Kidney epithelial cell (primary cell): ENCODE measurements around a stretch of chr20.

GRCh38 chr20:13661186-13661624, 22.5 kb upstream of the TASP1 start:
- RAMPAGE, long total RNA = no peak
- RRBS = no CpG with 5 or more reads among the region's 9 CpGs

- RAMPAGE, long total RNA = no peak
- RRBS = no CpG with 5 or more reads among the region's 4 CpGs
Observed at GRCh38 chr20:14985974-14986675, 648.7 kb upstream of the FLRT3 start.

DNA sequence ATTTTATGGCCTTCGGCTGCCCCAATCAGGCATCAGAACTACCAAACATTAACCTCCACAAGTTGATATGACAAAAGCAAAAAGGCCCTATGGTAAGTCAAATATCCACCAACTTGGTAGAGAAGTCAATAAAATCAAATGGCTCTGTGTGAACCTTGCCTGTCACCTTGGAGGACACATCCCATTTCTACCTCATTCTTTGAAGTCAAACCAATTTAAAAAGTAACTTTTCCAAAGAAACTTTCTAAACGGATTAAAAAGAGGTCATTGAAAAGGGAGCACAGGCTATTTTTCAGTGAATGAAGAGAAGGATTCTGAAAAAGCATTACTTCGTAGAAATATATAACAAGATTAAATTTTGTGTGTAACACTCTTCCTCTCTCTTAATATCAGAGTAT, 983 bp downstream of the KIF16B start:
- RAMPAGE, long total RNA = no peak
- RRBS = no CpG with 5 or more reads among the region's 3 CpGs

- RAMPAGE, long total RNA = no peak
- RRBS = no CpG with 5 or more reads among the region's 15 CpGs
Observed at GRCh38 chr20:17611392-17611912, 41.6 kb downstream of the DSTN start.

GRCh38 chr20:17615781-17616369, 46.0 kb downstream of the DSTN start:
- RAMPAGE, long total RNA = no peak
- RRBS = no CpG with 5 or more reads among the region's 17 CpGs

DNA sequence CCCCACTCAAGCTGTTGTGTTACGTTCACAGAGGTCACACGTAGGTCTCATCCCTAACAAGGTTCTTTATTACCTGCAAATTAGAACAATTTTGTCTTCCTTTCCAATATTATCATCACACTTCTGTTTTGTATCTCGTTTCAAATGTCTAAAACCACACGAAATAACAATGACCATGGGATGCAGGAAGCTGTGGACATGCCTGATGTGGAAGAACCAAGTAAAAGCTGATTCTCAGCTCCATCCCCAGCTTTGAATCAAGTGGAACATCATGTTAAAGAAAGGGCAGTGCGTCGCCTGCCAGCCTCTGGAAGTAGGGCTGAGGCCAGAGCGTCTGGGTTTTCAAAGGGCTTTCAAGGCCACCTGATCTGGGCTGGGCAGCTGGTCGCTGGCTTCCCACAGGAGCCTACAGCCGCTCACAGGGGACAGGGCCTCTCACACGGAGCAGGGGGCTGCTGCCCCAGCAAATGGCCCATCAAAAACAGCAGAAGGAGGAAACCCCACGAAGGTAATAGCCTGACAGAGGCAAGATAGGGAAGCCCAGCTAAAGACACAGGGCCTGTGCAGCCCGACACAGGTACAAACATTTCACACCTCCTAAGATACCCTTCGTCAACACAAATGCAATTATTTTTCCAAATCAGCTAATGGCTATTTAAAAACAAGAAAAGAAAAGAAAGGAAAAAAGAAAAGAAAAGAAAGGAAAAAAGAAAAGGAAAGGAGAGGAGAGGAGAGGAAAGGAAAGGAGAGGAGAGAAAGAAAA, 25.0 kb downstream of the RRBP1 start:
- RAMPAGE, long total RNA = no peak
- RRBS = no CpG with 5 or more reads among the region's 13 CpGs

DNA sequence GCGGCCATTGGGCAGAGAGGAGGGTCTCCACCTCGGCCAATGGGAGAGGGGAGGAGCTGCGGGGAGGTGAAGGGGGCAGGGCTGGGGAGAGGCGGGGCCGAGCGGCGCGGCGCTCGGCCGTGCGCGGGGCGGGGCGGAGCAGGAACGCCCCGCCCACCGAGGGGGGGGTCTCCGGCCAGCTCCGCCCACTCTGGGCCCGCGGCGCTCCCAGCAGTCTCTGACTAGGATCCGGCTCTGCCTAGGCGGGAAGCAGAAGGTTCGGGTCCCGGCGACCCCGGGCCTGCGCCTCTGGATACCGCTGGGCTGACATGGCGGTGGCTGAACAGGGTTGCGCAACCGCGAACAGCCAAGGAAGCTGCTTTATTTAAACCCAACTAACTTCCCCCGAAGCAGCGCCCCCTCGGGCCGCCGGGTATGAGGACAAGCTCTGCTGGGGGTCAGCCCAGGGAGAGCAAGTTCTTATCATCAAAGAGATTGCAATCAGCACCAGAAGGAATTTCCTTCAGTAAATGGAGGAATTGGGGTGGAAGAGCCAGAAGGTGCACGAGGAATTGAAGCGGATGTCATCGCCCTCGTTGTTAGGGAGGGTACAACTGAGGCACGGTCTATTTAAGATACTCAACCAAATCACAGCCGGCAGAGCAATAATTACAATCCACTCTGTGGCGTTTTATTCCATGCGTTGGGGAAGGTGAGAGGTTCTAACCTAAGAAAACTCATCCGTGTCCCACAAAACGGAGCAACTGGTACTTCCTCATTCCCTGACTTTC, 544 bp upstream of the RRBP1 start:
- RAMPAGE, long total RNA = no peak
- RRBS = 1% methylated on average over 8 of the region's 50 CpGs

GRCh38 chr20:18252536-18253689, 35.4 kb upstream of the ZNF133 start:
- RAMPAGE, long total RNA = no peak
- RRBS = 69% methylated on average over 2 of the region's 21 CpGs

DNA sequence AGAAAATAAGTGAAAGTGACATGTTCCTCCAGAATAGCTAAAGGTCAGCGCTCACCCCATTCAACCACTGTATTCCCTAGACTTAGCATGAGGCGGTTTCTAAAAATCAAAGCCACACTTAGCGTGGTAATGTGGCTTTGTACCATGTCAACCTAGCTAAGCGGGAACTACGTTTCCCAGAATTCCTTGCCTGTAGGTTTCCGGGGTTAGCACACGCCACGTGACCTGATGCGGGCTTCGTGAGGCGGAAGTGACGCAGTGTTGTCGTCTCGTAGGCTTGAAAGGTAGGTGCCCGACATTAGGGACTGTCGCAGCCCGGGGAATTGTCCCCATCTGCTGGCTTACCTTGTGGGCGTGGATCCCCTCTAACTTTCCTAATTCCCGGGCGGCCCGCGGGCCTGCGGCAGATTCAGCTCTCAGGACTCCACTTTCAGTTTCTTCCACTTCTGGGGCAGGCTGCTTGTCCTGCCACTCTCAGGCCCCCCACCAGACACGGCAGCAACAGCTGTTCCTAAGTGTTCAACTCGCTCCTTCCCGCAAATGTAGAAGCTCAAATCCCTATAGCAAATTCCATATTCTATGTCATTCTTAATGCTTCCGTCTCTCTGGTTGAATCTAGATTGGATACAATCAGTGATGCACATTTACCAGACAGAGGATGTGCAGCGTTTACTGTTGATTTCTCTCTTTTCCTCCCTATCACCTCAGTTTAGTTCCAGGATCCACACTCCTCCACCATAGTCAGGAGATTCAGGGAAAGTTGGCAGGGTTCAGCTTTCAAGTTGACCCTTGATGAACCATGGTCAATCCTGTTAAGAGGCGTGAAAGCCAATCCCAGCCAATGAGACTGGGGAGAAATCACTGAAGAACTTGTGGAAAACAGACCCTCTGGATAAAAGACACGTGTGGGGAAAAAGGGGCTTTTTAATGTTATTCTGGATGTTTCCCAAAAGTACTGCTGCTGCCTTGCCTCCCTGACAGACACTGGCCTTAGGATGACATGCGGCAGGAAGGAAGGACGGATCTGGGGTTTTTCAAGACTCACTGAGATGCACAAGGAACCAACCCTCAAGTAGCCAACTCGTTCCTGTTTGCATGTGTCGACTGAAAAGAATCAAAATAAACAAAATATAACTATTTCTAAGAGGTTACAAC, 19.4 kb upstream of the SCP2D1 start:
- RAMPAGE, long total RNA = no peak
- RRBS = 4% methylated on average over 3 of the region's 34 CpGs

GRCh38 chr20:19213185-19213526, 714 bp downstream of the SLC24A3 start:
- RAMPAGE, long total RNA = no peak
- RRBS = no CpG with 5 or more reads among the region's 12 CpGs

DNA sequence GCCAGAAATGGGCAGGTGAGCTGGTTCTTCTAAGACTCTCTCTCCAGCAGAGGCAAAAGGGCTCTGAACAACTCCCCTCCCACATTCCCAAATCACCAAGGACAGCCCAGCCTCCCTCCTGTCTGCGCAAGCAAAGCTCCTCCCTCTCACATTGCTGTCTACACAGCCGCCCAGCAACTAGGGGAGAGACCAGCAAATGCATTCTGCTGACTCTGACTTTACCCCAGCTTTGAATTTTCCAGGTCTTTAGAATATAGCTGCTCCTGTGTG, 205.9 kb upstream of the RIN2 start:
- RAMPAGE, long total RNA = no peak
- RRBS = no CpG with 5 or more reads among the region's 2 CpGs

- RAMPAGE, long total RNA = no peak
- RRBS = 3% methylated on average over 12 of the region's 35 CpGs
Observed at GRCh38 chr20:19758807-19759421, 856 bp downstream of the RIN2 start.

DNA sequence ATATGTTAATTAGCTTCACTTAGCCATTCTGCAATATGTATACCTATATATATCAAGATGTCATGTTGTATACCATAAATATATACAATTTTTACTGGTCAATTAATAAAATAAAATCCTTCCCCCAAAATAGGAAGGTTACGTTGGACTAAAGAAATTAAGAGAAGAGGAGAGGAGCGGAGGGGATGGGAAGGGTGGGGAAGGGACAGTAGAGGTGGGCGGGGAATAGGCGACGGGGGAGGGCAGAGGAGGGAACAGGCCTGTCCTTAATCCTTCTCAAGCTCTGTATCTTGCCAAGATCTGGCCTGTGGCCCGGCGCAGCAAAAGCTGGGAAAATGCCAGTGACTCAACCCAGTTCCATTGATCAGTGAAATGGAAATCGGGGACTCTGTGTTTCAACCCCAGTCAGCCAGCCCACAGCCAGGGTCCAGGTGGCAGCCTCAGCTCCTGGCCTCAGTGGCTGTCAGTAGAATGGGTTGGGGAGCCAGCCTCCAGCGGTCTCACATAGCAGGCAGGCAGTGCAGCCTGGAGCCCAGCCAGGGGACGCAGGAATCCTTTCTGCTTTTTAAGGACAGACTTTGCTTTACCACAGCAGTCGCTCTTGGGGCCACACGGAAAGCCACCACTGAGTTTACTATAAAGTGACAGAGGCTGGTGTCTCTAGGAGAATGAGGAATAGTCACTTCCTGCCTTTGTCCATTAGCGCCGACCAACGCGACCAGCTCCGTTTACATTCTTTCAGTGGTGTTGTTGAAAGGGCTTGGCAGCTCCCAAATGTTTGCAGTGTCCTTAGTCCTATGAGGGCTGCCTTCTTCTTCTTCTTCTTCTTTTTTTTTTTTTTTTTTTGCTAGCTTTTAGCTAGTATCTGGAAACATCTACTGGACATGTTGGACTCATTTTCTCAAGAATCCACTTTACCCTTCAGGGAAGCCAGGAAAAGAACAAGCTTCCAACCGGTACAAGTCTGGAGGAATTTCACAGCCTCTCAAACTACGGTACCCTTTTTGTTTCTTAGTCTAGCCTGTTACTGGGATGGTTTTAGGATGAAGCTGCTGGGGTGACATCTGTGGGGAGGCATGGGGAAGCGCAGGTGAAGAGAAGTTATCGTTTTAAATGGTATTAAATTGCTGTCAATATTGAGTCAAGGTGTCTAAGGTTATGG, 128.1 kb downstream of the RIN2 start:
- RAMPAGE, long total RNA = no peak
- RRBS = no CpG with 5 or more reads among the region's 21 CpGs

- RAMPAGE, long total RNA = no peak
- RRBS = no CpG with 5 or more reads among the region's 17 CpGs
Observed at GRCh38 chr20:19934699-19935629, 82.2 kb upstream of the NAA20 start.

- RAMPAGE, long total RNA = no peak
- RRBS = no CpG with 5 or more reads among the region's 7 CpGs
Observed at GRCh38 chr20:20021003-20021364, 3.8 kb downstream of the NAA20 start.

GRCh38 chr20:20363764-20364779, 3.8 kb upstream of the INSM1 start:
- RAMPAGE, long total RNA = no peak
- RRBS = 2% methylated on average over 8 of the region's 89 CpGs

- RAMPAGE, long total RNA = no peak
- RRBS = no CpG with 5 or more reads among the region's 9 CpGs
Observed at GRCh38 chr20:20410503-20411170, 42.7 kb downstream of the INSM1 start.

- RAMPAGE, long total RNA = no peak
- RRBS = no CpG with 5 or more reads among the region's 14 CpGs
Observed at GRCh38 chr20:20468038-20469320, 100.6 kb downstream of the INSM1 start.

DNA sequence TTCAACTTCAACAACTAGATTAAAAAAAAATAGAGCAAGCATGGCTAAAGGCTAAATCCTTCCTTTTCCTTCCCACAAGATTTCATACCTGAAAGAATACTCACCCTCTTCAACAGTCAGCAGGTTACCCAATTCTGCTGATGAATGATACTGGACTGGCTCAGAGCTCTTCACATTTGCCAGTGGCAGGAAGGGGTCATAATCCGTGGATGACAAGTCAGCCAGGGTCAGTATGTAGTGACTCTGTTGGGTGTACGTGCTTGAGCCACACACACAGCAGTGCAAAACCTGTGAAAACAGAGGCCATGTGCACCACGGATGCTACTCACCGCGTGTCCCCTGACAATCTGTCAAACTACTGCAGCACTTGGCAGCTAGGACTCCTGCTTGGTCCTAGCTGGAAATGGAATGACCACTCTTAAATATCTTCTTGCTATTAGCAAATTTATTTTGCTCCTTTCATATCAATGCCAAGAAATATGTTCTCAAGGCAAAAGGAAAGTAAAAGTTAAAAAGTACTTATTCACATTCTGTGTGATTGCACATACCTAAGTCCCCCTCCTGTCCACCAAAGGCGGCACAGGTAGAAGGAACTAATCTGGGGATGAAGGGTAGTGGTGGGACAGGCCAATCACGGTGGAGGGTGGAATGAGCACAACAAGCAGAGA, 153.0 kb downstream of the INSM1 start:
- RAMPAGE, long total RNA = no peak
- RRBS = no CpG with 5 or more reads among the region's 7 CpGs

GRCh38 chr20:20589118-20589609, 123.3 kb downstream of the RALGAPA2 start:
- RAMPAGE, long total RNA = no peak
- RRBS = no CpG with 5 or more reads among the region's 3 CpGs